Occipital lobe (tissue), 2 donors: ENCODE data around the gene CCDC9B.

GRCh38 chr15:39511255-39511655 lies 69.6 kb upstream of the THBS1 start:
- RAMPAGE, long total RNA, result no peak

- RAMPAGE, long total RNA, result no peak
Measured at GRCh38 chr15:39623533-39624075, 42.7 kb downstream of the THBS1 start.

DNA sequence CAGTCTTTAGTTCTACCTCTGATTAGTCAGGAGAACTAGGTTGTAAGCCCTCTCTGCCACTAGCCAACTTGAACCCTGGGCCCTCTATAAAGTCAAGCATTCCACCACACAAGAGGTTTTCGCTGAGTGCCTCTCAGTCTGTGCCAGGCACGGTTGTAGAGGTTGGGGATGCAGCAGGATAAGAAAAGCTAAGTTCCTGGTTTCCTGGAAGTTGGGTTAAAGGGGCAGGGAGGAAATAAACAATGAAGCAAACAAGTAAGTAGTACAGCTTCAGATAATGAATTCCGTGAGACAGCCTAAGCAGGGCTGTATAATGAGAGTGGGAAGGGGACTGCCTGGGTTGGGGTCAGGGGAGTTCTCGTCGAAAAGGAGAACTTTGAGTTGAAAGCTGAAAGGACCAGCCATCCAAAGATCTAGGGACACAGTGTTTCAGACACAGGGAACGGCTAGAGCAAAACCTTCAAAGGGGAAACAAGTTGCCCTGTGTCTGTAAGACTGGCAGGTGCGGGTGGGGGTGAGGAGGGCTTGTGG lies 1.1 kb upstream of the SRP14 start:
- RAMPAGE, long total RNA, result no peak

DNA sequence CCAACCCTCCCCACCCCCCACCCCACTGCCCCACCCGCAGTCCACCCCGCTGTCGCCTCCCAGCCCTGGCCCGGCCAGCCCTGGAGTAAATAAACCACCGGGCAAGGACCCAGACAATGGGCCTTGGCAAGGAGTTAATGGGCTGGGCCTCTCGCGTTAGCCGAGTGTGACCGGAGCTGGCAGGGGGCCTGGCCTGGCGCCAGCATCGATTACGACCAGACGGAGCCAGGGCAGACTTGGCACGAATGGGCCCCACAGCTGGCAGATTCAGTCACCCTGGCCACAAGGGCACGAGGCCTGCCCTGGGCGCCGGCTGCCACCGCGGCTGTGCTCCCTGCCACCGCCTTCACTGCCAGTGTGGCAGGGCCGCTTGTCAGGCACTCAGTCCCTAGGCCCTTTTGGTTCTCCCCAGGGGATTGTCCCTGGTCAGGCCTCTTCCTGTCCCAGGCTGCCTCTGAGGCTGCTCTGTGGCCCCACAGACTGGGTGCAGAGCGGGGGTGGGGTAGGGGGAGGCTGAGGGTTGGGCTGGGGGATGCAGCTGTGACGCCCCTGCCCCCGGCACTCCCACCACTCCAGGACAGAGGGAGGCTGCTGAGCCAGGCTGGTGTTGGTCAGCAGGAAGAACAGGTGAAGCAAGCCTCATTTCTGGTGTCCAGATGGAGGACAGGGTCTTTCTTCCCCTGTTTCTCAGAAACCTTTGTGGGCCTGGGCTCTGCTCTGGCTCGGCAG lies 30.3 kb upstream of the SRP14 start:
- RAMPAGE, long total RNA, result no peak

DNA sequence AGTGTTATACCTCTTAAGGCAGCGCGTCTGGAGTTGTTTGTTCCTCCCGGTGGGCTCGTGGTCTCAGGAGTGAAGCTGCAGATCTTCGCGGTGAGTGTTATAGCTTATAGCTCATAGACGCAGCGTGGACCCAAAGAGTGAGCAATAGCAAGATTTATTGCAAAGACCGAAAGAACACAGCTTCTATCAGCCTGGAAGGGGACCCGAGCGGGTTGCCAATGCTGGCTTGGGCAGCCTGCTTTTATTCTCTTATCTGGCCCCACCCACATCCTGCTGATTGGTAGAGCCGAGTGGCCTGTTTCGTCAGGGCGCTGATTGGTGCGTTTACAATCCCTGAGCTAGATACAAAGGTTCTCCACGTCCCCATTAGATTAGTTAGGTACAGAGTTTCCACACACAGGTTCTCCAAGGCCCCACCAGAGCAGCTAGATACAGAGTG lies 34.5 kb downstream of the BMF start:
- RAMPAGE, long total RNA, result no peak

GRCh38 chr15:40080768-40081401 lies 27.8 kb downstream of the BMF start:
- RAMPAGE, long total RNA, result no peak

GRCh38 chr15:40084582-40085015 lies 24.1 kb downstream of the BMF start:
- RAMPAGE, long total RNA, result no peak

DNA sequence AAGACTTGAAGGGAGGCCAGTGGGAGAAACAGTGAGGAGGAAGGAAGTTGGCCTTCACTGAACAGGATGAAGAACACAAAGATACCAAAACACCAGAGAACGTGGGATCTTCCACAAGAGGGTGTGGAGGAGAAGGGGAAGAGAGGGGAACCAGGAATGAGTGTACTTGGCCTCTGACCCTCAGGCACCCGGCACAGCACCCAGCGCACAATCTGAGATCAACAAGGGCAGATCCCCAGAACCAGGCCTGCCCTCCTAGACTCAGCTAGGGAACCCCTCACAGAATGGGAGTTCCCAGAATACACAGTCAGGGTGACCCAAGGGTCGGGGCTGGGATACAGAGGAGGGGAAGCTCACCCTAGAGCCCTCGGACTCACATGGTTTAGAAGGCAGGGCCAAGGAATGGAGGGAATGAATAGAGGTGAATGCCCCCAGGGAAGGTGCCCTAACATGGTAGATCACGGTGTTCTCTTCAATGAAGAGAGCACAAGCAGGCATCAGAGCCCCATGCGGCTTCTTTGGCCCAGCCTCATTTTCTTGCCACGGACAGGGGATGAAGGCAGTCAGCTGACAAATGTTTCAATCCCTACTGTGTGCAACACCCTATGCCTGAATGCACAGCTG lies 13.2 kb downstream of the BMF start:
- RAMPAGE, long total RNA, result no peak

GRCh38 chr15:40102944-40103776 lies 5.5 kb downstream of the BMF start:
- RAMPAGE, long total RNA, result no peak

- RAMPAGE, long total RNA, result no peak
Measured at GRCh38 chr15:40105937-40106463, 2.7 kb downstream of the BMF start.

GRCh38 chr15:40290528-40291933 lies 8.2 kb upstream of the ANKRD63 start:
- RAMPAGE, long total RNA, result start-site peak on the minus strand at chr15:40291081-40291188, 21 and 7 reads in 2 replicates; start-site peak on the minus strand at chr15:40291293-40291382, 27 and 13 reads in 2 replicates

DNA sequence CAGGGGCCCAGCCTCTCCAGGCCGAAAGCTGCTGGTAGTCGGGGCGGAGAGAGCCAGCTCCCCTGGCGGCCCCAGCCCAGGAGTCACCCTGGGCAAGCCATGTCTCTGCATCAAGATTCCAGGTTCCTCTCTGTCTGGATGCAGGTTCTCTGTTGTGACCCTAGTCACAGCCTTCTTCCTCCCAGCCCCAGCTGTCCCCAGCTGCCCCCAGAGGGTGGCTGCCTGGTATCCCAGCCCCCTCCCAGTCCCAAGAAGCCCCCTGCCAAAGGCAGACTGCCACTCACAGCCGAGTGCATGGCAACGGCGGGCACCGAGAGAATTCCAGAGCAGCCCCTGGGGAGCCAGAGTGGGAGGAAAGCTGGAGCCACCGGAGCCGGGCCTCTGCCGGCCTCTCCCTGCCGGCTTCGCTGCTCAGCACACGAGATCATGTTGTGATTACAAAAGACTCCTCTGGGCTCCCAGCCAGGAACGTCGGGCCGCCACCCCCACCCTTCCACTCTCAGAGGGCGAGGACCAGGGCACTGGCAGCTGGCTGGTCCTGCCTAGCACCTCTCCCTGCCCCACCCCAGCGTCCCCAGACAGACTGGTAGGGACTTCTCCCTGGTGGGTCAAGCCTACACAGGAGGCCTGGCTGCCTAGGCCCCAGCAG lies at the start of gene CCDC9B:
CCDC9B (minus strand) TSS at position 416 of the 649 bp plus-strand sequence.
- RAMPAGE, long total RNA, result no peak

DNA sequence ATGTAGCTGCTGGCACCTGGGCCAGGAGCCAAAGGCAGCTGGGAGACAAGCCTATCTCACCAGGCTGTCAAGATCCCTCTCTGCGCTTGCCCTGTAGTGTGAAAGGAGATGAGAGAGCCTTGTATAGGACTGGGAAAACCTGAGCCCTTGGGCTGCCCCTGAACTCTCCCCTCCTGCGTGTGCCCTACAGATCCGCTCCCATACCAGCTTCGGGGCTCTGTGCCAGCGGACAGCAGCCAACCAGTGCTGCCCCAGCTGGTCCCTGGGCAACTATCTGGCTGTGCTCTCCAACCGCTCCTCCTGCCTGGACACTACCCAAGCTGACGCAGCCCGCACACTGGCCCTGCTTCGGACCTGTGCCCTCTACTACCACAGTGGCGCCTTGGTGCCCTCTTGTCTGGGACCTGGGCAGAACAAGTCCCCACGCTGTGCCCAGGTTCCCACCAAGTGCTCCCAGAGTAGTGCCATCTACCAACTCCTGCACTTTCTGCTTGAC lies 8.9 kb downstream of the DISP2 start:
- RAMPAGE, long total RNA, result no peak

- RAMPAGE, long total RNA, result no peak
Measured at GRCh38 chr15:40389428-40390516, 7.3 kb downstream of the KNSTRN start.

GRCh38 chr15:40464984-40465664 lies 5.7 kb upstream of the CHST14 start:
- RAMPAGE, long total RNA, result no peak

- RAMPAGE, long total RNA, result no peak
Measured at GRCh38 chr15:40486201-40486709, 15.5 kb downstream of the CHST14 start.

- RAMPAGE, long total RNA, result no peak
Measured at GRCh38 chr15:40649932-40650428, 45.0 kb upstream of the RAD51 start.

DNA sequence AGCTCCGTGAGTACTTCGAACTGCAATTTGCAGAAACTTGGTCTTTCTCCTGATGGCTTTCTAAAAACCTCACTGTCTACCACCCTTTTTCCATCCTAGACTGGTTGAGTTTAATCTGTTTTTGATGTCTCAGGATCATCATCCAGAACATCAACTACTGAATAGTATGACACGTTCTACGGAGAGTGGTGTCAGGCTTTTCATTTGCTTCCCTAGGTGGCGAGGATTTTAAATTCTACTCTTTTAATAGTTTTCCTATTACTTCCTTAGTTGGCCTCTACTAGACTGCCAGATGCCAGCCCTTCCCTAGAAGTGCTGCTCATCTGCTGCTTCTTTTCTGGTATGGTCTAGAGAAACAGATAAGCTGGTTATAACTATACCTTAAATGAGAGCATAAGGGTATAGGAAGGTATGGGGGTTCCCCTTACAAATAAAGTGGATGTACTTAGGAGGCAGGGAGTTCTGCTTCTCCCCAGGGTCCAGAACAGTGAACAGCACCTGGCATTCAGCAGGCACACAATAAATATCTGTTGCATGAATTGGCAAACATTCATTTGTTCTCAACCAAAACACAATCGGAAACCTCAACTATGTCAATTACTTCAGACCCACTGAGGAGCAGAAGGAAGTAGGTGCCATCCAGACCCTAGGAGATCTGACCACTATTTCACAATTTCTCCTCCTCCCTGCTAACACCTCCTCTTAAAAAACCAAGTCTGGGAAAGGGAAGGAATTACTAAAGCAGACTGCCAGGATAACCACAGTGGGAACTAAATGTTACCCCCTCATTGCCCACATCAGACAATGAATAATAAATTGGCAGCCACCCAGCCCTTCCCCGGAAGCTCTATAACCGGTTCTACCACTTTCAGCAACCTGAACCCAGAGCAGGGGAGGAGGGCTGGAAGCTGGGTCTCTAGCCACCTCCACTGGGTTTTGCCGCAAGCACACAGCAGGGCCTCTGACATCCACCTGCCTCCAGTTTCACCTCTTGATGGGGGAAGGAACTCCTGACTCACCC lies 17.3 kb downstream of the C15orf62 start:
- RAMPAGE, long total RNA, result no peak

DNA sequence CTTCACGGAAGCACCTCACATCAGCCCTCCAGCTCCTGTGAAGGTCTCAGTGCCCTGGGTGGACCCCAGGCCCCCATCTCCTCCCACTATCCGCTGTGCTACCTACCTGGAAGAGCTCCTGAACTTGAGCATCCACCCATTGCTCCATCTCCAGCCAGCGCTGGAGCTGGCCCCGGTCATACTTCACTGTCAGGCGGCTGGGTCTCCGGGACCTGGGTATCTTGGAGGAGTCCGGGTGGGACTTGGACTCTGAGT lies 300 bp downstream of the PPP1R14D start:
- RAMPAGE, long total RNA, result no peak

GRCh38 chr15:40846792-40847360 lies 3.0 kb downstream of the SPINT1 start:
- RAMPAGE, long total RNA, result no peak